ENCODE measurements around the gene TP53BP2.

CAGE:
- cytosol, long polyA minus RNA = no peak
- cytosol, long polyA plus RNA = no peak
- long polyA plus RNA = no peak
- nucleus, long polyA minus RNA = no peak
- nucleus, long polyA plus RNA = no peak
Observed at GRCh38 chr1:223233368-223234003, 90.4 kb upstream of the TLR5 start.

GRCh38 chr1:223320167-223320470 lies 43.9 kb downstream of the SUSD4 start:
CAGE:
- cytosol, long polyA minus RNA = no peak
- cytosol, long polyA plus RNA = no peak
- long polyA plus RNA = no peak
- nucleus, long polyA minus RNA = no peak
- nucleus, long polyA plus RNA = no peak

DNA sequence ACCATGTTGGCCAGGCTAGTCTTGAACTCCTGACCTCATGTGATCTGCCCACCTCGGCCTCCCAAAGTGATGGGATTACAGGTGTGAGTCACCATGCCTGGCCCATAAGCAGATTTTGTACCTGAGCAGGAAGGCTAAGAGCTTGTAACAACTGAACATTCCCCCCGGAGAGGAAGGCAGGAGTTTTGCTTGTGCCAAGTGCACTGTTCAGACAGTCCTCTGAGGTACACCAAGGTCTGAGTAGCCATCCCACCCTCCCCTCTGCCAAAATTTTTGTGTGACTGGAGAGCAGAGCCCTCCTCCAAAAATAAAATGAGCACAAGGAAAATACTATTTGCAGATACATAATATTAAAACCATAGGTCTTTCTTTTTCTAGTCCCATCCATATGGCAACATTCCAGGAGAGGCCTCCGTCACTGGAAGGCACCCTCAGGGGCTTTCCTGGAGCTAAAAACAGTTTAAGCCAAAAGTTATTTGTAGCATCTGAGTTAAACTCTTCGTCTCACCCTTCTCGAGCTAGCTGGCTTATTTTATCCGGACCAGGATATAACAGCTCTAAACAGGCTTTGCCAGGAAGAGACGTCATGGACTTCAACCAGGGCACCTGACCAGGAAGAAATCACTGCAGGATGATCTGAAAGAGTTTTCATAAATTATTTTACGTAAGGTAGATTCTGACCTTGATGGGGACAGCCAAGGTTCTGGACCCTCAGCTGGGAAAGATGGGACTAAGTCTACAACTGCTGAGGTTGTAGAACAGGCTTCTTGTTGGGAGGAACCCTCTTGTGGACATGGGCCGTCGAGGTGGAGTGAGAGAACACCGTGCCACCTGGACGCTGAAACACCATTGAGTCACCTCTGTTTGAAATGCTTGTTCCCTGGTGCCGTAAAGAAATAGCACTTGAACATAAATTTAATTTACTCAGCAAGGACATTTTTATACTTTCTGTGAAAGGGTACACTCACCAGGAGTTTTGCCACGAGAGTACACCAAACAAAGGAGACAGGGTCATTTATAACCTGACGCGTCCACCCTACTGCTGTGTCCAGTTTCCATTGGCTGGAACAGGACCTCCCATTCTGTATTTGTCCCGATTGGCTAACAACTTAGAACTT lies 27.4 kb downstream of the CAPN2 start:
CAGE:
- cytosol, long polyA minus RNA = no peak
- cytosol, long polyA plus RNA = no peak
- long polyA plus RNA = no peak
- nucleus, long polyA minus RNA = no peak
- nucleus, long polyA plus RNA = no peak

DNA sequence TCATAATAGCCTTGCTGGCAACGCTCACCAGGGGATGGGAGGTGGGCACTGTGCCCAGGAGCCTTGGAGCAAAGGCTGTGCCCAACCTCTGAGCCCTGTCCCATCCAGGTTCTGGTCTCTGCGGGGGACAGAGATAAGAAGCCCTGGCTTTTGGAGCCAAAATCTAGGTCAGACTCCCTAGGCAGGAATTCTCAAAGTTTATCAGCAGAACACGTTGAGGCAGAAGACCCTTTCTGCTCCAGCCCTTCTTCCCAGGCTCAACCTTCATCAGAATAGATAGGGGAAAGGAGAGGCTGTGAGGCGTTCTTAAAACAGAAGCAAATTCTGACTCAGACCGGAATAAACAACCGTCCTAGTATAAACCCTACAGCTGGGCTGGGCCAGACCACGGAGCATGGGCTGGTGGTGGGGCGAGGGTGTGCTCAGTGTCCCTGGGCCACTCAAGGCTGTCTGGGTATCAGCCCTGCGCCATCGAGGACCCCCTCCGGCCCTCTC lies 35.9 kb downstream of the CAPN2 start:
CAGE:
- cytosol, long polyA minus RNA = no peak
- cytosol, long polyA plus RNA = no peak
- long polyA plus RNA = no peak
- nucleus, long polyA minus RNA = no peak
- nucleus, long polyA plus RNA = no peak

DNA sequence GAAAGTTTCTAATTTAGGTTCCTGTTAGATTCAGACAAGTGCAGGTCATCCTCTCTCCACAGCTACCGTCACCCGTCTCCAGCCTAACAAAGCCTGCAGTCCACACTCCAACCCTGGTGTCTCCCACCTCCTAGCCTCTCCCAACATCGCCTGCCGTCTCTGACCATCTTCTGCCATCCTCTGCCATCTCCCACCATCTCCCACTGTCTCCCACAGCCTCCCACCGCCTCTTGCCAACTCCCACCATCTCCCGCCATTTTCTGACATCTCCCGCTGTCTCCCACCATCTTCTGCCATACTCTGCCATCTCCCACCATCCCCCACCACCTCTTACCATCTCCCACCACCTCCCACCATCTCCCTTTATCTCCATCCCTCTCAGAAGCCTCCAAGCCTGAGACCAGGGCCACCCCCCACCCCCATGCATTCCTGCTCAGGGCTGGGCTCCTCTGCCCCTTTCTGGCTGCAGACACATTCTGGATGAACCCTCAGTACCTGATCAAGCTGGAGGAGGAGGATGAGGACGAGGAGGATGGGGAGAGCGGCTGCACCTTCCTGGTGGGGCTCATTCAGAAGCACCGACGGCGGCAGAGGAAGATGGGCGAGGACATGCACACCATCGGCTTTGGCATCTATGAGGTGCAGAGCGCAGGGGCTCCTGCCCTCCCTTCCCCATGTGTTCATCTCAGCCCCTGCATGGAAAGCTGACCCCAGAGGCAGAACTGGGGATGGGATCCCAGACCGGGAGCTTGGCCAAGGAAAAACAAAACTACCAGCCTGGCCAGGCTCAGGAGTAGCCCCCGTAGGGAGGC lies 42.9 kb downstream of the CAPN2 start:
CAGE:
- cytosol, long polyA minus RNA = no peak
- cytosol, long polyA plus RNA = no peak
- long polyA plus RNA = no peak
- nucleus, long polyA minus RNA = no peak
- nucleus, long polyA plus RNA = no peak

DNA sequence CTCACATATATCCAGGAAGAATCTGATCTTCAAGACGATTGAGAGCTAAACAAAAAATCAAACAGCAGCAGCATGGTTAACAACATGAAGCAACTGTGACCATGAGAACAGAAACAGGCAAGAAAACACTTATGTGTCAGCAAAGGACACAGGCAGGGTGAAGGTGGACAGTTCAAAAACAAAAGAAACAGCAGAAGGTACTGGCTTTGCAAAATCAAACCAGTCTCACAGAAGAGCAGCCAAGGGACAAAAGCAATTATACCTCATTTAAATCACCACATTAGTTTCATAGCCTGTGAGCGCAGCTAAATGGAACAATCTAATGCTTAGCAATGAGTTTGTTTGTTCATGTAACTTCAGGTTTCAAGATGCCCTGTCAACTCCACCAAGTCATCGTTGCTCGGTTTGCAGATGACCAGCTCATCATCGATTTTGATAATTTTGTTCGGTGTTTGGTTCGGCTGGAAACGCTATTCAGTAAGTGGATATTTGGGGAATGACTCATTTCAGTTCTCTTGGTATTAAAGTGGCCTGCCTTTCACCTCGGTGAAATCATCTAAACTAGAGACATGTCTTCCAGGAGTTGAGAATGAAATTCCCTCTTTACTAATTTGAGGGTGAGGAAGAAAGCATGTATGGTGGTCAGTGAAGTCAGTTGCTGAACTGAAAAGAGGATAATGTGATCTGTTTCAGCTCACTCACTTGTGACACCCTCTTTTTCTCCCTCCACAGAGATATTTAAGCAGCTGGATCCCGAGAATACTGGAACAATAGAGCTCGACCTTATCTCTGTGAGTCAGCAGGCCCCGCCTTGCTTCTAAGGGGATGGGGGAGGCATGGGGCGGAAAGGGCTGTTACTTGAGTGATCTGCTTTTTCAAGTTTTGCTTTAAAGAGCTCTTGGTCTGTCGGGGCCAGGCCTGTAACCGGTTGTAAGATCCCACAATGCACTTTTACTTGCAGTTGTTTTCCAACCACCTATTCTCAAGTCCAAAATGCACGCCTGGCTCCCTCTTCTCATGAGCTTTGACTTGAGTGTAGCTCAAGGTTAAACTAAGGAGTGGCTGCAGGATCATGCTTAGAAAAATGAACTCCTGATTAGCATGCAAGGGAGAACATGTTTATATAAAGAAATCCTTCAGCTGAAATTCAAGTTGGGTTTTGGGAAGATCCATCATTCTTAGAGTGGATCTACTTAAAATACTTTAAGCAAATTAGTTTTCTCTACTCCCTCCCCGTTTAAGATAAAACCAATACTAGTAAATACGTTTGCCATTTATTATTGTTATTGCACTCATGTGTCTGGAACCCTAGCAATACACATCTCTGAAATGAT lies 59.6 kb downstream of the CAPN2 start:
CAGE:
- cytosol, long polyA minus RNA = no peak
- cytosol, long polyA plus RNA = no peak
- long polyA plus RNA = no peak
- nucleus, long polyA minus RNA = no peak
- nucleus, long polyA plus RNA = no peak

CAGE:
- cytosol, long polyA minus RNA = no peak
- cytosol, long polyA plus RNA = no peak
- long polyA plus RNA = no peak
- nucleus, long polyA minus RNA = no peak
- nucleus, long polyA plus RNA = no peak
Observed at GRCh38 chr1:223793114-223793589, 52.6 kb downstream of the TP53BP2 start.

CAGE:
- cytosol, long polyA minus RNA = no peak
- cytosol, long polyA plus RNA = no peak
- long polyA plus RNA = no peak
- nucleus, long polyA minus RNA = start-site peak on the minus strand at chr1:223845877-223845990, 23 reads
- nucleus, long polyA plus RNA = start-site peak on the minus strand at chr1:223845877-223845990, 29 and 21 reads in 2 replicates
Observed at GRCh38 chr1:223845796-223846626, at the start of gene TP53BP2. Gene TP53BP2, minus strand, starts transcription at chr1:223845947.

GRCh38 chr1:223860020-223860627 lies 14.4 kb upstream of the TP53BP2 start:
CAGE:
- cytosol, long polyA minus RNA = no peak
- cytosol, long polyA plus RNA = no peak
- long polyA plus RNA = no peak
- nucleus, long polyA minus RNA = no peak
- nucleus, long polyA plus RNA = no peak

DNA sequence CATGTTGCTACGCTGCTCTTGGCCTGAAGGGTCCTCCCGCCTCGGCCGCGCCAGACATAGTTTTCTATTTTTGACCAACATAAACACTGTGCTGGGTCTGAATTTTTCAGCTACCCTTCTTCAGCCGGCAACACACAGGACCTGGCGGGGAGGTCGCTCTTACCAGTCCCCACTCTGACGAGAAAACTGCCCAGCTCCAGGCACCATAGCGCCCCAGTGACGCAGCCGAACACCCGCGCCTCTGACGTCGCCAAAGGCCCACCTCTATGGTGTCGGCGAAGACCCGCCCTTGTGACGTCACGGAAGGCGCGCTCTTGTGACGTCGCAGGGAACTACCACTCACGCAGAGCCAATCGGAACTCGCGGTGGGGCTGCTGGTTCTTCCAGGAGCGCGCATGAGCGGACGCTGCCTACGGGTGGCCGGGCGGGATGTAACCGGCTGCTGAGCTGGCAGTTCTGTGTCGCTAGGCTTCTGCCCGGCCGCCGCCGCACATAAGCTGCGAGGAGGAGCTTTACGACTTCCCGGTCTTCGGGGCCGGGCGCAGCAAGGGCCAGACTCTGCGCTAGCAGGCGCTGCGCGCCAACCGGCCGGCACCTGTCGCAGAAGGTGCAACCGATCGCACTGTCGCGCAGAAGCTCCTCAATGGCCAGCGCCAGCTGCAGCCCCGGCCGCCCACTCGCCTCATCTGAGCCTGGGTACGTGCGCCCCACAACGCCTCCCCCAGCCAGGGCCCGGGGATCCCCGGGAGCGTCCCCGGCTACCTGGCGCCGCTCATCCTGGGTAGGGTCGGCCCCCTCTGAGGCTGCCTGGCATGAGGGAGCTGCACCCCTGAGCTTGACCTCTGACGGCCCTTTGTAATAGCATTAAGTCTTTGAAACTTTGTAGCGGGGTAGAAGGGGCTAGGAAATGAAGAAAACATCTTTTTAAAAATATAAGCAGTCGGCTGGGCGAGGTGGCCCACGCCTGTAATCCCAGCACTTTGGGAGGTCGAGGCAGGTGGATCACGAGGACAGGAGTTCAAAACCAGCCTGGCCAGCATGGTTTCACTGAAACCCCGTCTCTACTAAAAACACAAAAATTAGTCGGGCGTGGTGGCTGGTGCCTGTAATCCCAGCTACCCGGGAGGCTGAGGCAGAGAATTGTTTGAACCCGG lies 121.2 kb upstream of the FBXO28 start:
CAGE:
- cytosol, long polyA minus RNA = no peak
- cytosol, long polyA plus RNA = no peak
- long polyA plus RNA = start-site peak on the plus strand centred at position 397 of the sequence, 6 bp wide, 6 and 6 reads in 2 replicates
- nucleus, long polyA minus RNA = no peak
- nucleus, long polyA plus RNA = no peak

DNA sequence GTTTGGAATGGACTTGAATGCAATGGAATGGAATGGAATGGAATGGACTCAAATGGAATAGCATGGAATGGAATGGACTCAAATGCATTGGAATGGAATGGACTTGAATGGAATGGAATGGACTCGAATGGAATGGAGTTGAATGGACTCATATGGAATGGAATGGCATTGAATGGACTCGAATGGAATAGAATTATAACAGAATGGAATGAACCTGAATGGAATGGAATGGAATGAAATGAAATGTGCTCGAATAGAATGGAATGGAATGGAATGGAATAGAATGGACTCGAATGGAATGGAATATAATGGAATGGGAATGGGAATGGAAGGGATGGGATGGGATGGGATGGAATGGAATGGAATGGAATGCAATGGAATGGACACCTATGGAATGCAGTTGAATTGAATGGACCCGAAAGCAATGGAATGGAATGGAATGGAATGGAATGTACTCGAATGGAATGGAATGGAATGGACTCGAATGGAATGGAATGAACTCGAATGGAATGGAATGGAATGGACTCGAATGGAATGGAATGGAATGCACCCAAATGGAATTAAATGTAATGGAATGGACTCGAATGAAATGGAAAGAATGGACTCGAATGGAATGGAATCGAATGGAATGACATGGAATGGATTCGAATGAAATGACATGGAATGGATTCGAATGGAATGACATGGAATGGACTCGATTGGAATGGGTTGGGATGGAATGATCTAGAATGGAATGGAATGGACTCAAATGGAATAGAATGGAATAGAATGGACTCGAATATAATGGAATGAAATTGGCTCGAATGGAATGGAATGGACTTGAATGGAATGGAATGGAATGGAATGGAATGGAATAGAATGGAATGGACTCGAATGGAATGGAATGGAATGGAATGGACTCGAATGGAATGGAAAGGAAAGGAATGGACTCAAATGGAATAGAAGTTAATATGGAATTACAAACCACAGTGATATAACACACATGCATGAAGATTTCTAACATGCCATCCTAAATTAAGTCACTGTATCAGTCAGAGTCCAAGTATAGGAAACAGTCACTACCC lies 98.0 kb upstream of the FBXO28 start:
CAGE:
- cytosol, long polyA minus RNA = no peak
- cytosol, long polyA plus RNA = no peak
- long polyA plus RNA = no peak
- nucleus, long polyA minus RNA = no peak
- nucleus, long polyA plus RNA = no peak

DNA sequence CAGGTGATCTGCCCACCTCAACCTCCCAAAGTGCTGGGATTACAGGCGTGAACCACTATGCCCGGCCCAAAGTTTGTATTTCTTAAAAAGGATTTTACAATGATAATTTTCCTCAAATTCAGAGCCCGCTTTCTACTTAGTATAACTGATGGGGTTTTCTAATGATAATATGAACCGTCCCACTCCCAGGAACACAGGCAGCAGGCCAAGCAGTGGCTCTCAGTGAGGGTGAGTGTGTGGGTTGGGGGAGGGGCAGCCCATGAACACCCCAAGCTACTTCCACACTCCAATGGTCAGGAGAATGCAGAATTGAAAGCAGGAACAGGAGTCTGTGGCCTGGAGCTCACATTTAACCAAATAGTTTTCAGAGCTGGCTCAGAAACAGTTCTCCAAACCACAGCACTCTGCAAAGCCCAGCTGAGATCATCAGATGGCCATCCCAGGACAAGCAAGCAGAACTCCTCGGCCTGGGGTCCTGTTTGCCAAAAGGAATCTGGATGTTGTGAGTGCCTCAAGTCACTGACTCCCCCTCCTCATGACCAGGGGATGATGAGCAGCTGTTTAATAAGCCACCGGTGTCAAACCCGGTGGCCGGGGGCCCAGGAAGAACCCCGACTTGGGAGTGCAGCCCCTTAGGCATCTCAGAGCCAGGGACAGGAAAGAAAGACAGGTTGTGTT lies 20.2 kb downstream of the DEGS1 start:
CAGE:
- cytosol, long polyA minus RNA = no peak
- cytosol, long polyA plus RNA = no peak
- long polyA plus RNA = no peak
- nucleus, long polyA minus RNA = no peak
- nucleus, long polyA plus RNA = no peak

GRCh38 chr1:224209977-224210706 lies 27.1 kb downstream of the DEGS1 start:
CAGE:
- cytosol, long polyA minus RNA = no peak
- cytosol, long polyA plus RNA = no peak
- long polyA plus RNA = no peak
- nucleus, long polyA minus RNA = no peak
- nucleus, long polyA plus RNA = no peak

DNA sequence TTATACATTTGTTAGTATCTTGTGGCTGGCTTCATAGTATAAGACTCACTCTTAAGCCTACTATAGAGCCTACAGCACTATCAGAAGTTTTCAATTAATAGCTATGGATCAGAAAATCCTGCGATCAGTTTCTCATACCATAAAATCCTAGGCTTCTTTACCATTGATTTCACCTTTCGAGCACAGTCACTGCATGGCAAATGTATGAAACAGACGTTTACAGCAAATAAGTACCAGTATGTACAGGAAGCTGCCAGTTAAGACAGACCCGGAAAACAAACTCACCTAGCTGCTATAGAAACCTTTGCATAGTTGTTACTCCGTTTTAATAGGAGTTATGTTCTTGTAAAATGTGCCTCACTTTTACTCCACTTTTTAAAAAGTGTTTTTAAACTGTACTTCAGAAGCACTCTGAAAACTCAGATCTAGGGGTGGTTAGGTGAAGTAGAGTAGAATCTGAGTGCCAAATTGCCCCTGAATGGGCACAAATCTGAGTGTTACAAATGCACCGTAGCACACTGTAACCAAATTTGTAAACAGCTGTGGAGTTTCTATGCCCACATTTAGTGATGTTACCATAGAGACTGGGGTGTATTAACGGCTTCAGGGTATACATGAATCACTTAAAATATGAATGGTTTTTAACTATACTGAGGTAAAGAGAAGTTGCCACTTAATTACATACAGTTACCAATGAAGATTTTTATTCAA lies 30.6 kb downstream of the CNIH4 start:
CAGE:
- cytosol, long polyA minus RNA = no peak
- cytosol, long polyA plus RNA = no peak
- long polyA plus RNA = no peak
- nucleus, long polyA minus RNA = no peak
- nucleus, long polyA plus RNA = no peak

GRCh38 chr1:224398048-224398652 lies 36.4 kb downstream of the WDR26 start:
CAGE:
- cytosol, long polyA minus RNA = no peak
- cytosol, long polyA plus RNA = no peak
- long polyA plus RNA = no peak
- nucleus, long polyA minus RNA = no peak
- nucleus, long polyA plus RNA = no peak

DNA sequence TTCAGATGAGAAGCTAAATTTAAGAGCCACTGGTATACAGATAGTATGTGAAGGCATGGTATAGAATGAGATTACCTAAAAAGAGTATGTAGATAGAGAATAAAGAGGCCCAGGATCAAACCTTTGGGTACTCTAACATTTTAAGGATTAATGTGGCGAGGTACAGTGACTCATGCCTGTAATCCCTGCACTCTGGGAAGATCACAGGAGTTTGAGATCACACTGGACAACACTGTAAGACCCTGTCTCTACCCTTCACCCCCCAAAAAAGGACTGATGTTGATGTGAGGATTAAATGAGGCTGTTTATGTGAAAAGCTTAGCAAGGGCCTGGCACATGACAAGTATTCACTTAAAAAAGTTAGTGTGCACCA lies 10.8 kb downstream of the WDR26 start:
CAGE:
- cytosol, long polyA minus RNA = no peak
- cytosol, long polyA plus RNA = no peak
- long polyA plus RNA = no peak
- nucleus, long polyA minus RNA = no peak
- nucleus, long polyA plus RNA = no peak

GRCh38 chr1:224430627-224431238 lies 3.9 kb downstream of the WDR26 start:
CAGE:
- cytosol, long polyA minus RNA = no peak
- cytosol, long polyA plus RNA = no peak
- long polyA plus RNA = no peak
- nucleus, long polyA minus RNA = start-site peak on the minus strand at chr1:224430780-224431138, 18 reads
- nucleus, long polyA plus RNA = no peak

CAGE:
- cytosol, long polyA minus RNA = no peak
- cytosol, long polyA plus RNA = no peak
- long polyA plus RNA = no peak
- nucleus, long polyA minus RNA = no peak
- nucleus, long polyA plus RNA = no peak
Observed at GRCh38 chr1:224450073-224450642, 15.6 kb upstream of the WDR26 start.

CAGE:
- cytosol, long polyA minus RNA = no peak
- cytosol, long polyA plus RNA = no peak
- long polyA plus RNA = no peak
- nucleus, long polyA minus RNA = no peak
- nucleus, long polyA plus RNA = no peak
Observed at GRCh38 chr1:224454256-224455313, 20.0 kb upstream of the WDR26 start.

CAGE:
- cytosol, long polyA minus RNA = no peak
- cytosol, long polyA plus RNA = no peak
- long polyA plus RNA = no peak
- nucleus, long polyA minus RNA = no peak
- nucleus, long polyA plus RNA = no peak
Observed at GRCh38 chr1:224503189-224504021, 68.8 kb upstream of the WDR26 start.

Data from keratinocyte (primary cell).